Type B pancreatic cell (in vitro differentiated cells): ENCODE measurements around a stretch of chr6.

DNA sequence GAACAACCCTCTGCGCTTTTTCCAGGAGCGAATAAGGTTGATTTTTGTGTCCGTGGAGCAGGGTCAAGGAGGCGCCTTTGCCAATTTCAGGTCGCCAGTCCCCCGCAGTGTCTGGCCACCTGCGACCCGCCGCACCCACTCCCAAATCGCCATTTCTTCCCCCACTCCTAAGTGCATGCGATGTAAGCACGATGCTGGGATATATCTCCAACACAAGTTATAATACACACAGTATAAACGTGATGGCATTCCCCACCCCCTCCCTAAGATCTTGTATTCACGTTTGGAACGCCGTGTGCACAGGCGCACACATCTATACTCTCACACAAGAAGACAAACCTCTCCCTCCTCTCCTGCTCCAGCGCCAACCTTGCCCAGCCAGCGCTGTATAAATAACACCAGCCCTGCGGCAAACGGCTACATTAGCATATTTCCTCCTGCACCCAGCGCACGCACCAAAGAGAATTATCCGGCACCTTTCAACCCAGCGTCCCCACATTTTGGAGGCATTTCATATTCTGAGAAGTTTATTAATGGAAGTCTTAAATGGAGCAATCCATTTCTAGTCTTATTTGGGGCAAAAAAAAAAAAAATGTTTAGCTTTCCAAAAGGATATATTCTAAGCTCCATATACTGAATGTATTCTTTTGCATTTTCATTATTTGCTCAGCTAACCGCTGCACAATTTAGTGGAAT is 879 bp upstream of the SLC22A23 start:
- PRO-cap = no peak

DNA sequence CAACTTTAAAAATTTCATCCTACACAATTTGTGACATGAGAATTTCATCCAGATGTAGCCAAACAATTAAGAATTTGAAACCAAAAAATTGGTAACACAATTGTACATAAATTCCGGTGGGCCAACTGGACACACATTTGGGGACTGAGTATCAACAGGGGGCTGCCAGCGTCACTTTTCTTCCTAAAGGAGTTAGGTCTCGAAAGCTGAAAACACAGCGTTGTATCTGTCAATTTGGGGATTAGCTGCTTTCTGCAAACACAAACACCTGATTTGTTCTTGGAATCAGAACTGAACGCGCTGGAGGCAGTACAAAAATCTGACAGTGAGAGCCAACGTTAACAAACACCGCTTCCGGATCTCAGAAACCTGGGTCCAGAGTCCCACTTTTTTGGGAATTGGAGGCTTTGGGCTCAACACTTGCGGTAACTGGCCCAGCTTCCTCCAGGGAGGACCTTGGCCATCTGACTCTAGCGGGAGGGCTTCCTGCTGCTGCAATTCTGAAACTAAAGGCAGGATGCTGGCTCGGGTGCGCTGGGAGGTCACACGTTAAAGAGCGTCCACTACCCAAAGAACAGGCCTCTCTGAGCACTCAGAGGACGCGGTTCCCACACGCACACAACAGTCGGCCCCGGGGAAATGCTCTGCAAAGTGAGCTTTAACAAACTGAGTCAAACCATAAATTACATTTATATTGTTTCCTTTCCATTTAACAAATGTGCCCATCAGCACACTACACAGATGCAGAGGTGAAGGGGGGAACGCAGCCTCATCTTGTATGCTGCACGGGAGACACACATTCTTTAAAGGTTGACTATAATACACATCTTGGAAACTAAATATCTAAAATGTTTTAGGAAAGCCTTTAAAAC is 8.6 kb downstream of the PXDC1 start:
- PRO-cap = no peak

DNA sequence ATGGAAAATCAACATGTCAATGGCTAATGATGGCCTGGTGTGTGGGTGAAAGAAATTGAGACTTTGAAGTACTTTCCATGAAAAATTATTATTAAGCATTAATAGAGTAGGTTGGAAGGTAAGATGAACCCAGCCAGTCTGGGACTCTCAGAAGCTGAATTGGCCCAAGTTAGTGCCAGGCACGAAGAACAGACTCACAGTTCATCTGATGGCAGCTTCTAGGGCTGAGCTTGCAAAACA is 38.9 kb upstream of the PXDC1 start:
- PRO-cap = no peak

DNA sequence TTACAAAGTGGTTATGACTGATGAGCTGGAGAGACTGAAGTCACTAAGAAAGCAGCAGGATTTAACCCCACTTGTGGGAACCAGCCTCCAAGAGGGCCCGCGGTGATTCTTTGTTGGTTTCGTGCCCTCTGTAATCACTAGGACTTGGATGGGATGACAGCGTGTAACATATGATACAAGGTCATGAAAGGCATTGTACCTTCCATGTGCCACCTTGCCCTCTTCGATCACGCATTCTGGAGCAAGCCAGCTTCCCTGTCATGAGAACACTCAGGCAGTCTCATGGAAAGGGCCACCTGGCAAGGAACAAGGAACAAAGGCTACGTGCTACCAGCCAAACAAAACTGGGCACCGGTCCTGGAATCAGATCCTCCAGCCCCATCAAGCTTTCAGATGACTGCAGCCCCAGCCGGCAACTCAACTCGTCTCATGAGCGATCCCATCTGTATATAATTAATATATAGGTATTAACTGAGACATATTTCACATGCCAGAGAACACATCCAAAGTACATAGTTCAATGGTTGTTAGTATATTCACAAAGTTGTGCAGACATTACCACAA is 8.7 kb downstream of the FAM50B start:
- PRO-cap = no peak

DNA sequence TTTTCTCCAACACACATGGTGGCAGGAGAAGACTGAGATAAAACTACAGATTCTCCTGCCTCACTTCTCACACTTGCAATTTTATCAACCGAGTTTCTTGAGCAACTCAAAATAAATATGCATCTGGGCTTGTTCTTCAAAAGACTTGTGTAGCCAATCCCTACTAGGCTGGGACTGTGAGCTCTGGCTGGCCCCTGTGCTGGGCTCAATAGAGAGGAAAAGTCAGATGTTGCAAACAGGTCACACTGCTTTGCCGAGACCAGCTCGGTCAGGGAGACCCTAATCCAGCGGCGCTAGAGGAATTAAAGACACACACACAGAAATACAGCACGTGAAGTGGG is 32.5 kb downstream of the FAM50B start:
- PRO-cap = no peak

- PRO-cap = no peak
These were observed 34.9 kb downstream of the FAM50B start for GRCh38 chr6:3883961-3884497.

DNA sequence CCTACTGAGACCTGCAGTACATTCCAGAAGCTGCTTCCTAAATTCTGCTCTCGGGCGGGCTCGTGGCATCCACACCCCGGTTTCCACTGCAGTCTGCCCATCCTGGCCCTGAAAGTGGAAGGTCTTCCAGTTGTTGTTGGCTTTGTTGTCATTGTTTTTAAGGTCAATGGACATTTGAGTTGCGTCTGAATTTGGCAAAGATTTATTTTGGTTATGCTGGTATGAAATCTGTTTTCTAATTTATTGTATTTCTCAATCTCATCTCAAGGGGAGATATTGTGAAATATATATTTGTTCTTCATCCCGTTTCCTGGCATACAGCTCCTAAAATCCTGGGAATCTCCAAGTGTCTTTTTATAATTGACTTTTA is 39.4 kb downstream of the FAM50B start:
- PRO-cap = no peak

DNA sequence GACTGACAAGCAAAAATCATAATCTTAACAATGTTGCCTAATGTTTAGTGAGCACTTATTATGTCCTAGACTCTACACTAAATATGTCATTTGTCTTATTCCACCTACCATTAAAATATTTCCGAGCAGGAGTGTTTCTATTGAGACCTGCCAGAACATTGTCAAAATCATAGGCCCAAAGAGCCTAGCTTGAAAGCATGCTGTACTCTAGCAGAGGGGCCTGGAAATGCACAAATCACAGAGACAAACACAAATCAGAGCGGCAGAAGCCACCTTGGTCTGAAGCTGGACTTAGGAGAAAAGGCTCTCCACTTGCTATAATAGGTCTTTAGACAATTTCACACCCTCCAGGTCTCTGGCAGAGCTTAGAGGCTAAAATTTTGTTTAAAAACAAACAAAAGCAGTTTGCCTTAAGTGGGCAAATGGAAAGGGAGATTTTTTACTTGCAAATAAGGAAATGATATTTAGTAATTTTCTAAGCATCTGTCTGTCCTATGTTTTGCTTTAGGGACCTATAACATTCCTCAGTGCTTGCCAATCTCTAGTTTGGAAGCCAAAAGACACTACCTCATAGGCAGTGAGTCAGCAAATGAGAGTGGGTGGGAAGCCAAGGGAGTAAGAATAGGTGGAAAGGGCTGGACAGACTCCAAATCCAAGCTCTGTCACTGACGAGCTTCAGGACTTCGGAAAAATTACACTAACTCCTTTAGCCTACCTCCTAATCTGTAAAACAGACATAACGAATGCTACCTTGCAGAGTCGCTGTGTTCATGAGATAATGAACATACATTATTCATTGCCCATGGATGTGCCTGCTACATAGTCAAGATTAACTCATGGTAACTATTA is 63.7 kb downstream of the FAM50B start:
- PRO-cap = no peak

DNA sequence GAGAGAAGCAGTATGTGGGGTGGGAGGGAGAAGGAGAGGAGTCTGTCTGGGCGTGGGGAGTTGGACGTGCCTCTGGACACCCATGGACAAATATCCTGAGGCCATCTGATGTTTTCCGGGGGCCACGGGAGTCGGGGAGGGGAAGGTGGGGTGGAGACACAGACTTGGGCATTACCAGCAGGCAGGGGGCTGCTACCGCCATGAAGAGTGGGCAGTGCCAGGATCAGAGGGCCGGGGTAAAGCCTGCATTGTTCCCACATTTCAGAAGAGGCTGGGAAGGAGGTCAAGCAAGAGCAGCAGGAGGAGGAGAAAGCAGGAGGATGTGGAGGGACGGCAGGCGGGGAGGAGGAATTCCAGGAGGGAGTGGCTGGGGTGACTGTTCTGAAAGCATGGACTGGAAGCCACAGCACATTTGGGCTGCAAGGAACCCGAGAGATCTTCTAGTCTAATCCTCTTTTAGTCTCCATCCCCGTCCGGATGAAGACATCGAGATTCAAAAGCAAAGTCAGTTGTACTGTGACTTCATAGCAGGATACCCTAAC is 76.9 kb downstream of the FAM50B start:
- PRO-cap = no peak

DNA sequence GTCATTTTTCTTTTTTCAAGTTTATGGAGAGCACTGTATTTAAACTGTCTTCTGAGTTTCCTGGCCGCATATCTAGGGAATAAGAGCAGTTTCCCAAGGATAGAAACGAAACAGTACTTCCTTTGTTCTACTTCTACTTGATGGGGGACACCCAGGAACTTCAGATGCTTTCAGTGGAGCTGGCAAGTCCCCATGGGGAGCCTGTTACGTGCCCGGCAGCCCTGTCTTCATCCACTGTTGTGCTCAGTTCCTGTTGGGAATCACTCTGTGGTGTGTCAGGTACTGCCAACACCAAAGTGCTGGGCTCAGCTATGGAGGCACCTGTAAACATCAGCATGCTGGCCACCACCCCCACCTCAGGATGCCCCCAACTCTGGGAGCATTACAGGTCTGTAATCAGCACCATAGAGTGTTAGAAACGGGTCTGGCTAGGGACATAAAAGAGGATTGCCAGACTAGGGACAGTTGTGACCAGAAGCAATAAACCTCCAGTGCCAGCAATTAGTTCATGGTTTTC is 221.7 kb upstream of the ECI2 start:
- PRO-cap = no peak

DNA sequence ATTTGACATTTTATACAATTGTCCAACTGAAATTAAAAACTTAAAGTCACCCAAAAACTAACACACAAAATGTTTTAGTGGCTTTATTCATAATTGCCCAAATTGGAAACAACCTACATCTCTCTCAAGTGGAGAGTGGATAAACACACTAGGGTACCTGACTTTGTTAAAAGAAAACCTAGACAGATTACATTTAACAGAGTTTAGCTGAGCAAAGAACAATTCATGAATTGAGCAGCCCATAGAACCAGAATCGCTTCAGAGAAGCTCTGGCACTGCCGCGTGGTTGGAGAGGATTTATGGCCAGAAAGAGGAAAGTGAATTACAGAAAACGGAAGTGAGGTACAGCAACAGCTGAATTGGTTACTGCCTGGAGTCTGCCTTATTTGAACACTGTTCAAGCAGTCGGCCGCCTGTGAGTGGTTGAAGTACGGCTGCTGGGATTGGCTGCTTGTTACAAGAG is 253.9 kb upstream of the CDYL start:
- PRO-cap = no peak

GRCh38 chr6:4777028-4777740 is 980 bp downstream of the CDYL start:
- PRO-cap = no peak

DNA sequence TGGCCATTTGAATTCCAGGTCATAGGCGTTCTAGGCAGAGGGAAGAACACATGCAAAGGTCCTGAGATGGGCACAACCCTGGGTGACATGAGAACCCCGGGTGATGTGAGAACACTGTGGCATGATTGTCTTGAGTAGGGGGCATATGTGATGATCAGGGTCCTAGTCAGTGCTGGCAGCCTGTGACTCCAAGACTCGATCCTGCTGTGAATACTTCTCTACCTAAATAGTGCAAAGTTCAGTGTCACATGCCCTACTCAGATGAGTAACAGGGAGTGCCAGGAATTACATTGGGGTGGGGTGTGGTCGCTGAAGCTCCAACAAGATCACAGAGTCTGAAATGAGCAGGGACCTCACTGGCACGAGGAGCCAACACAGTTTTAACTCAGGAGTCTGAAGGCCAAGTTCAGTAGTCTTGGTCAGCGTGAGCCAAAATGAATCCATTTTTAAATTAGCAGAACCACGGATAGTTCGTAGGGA is 72.4 kb downstream of the RPP40 start:
- PRO-cap = no peak

- PRO-cap = no peak
These were observed 59.1 kb downstream of the RPP40 start for GRCh38 chr6:4944764-4945186.

GRCh38 chr6:5121204-5122012 is 36.3 kb downstream of the PPP1R3G start:
- PRO-cap = no peak

DNA sequence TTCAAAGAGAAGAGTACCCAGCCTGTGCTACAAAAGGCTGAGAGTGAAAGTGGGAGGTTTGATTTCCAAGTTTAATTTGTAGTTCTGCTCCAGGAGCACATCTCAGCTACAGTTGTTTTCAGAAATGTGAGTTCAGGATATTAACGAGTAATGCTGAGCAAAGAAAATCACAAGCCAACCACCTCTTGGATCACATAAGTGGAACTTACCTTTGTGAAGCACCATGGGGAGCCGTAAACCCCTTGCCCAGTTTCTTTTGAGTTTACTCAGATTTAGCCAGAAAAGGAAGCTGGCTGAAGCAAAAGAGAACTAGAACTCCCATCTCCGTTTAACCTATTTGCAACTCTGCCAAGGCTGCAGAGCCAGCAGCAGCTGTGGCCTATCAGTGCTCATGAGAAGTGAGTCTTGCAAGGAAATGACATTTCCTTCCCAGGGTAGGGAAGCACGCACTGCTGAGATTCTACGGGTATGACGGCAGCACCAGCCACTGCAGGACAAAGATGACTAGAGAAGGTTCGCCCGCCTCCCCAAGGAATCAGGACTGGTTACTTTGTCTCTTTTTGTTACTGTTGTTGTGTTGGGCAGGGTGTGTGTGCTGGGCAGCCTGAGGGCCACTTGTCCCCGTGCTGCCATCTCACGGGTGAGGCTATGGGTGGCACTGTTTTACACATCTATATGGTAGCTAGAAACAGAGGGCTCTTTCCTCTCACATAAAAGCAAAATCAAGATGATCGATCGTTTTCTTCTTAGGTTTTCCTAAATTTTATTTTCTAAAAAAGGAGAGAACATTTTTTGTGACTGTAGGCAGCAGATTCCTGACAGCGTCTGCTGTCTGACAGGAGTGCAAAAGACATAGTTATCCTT is 47.6 kb downstream of the PPP1R3G start:
- PRO-cap = no peak

GRCh38 chr6:5260595-5260847 is 229 bp downstream of the LYRM4 start:
- PRO-cap = no peak

DNA sequence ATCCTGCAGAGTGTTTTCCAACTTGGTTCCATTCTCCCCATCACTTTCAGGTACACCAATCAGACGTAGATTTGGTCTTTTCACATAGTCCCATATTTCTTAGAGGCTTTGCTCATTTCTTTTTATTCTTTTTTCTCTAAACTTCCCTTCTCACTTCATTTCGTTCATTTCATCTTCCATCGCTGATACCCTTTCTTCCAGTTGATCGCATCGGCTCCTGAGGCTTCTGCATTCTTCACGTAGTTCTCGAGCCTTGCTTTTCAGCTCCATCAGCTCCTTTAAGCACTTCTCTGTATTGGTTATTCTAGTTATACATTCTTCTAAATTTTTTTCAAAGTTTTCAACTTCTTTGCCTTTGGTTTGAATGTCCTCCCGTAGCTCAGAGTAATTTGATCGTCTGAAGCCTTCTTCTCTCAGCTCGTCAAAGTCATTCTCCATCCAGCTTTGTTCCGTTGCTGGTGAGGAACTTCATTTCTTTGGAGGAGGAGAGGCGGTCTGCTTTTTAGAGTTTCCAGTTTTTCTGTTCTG is 21.1 kb downstream of the F13A1 start:
- PRO-cap = no peak

DNA sequence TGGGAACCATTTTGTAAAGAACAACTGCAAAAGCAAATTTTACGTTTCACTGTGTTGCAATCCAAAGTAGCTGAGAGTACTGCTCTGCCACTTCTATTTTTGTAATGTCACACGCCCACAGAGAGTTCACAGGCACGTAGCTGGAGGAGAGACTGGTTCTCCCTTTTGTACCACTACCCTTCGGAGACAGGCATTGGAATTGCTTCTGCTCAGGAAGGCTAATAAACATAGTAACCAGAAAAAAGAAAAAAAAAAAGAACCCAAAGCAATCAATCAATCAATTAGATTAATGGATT is 75.4 kb upstream of the F13A1 start:
- PRO-cap = no peak

DNA sequence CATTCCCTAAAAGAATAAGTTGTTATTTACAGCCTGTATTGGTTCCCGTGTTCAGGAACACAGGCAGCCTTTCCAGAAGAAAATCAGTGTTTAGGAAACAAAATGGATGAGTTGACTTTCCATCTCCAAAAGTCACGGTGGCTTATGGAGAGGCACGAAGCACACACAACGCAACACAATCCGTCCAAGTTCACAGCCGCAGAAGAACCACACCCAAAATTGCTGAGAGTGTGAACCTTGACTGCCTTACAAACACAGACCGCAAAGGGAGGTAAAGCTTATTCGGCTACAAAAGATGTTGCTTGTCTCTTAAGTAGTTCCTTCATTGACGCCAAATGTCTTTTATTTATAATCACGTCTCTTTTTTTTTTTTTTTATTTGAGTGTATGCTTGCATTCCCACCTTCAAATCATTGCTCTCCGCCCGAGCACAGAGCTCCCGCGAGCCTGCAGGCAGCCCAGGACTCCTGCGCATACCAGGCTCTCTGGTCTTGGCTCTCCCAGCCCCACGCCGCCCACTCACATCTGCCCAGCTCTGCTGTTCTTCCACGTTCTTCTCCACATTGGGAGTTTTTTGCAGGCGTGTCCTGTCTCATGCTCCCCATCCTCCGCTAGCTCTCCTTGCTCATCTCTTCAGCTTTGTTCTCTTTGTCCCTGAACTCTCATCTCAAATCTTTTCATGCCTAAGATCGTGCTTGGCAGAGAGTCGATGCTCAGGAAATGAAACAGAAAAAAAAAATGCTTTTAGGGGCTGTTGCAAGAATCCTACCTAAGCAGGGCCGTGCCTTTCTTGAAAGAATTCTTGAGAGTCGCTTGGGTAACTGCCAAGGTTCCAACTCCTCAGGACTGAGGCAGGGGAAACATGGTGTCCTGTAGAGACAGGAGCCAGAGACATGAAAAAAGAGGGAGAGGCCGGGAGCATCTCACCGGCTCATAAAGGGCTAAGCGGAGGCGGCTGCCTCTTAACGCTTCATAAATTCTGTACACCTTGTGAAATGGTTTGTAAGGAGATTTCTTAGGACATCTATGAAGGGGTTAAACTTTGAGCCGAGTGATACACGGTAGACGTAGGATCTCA is 25.8 kb downstream of the LY86 start:
- PRO-cap = no peak